ENCODE results near the gene USP17L10.

DNA sequence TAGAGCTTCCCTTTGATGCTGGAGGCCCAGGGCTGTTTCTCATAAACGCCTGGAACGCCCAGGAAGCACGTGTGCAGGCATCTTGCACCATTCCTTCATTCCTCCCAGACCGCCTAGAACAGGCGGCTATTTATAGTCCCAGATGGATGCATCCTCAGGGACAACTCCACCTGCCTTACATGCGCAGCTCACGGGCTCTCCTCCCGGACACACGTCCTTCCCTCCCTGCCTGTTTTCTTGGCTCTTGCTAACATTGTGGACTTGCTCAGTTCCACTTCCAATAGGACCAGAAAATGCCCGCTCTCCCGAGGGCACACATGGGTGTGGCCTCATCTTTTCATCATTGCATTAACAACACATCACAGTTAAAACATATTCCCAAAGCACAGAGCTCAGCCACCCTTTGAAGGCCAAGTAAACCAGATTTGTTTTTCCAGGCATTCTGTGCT is 57.2 kb downstream of the ABLIM2 start:
- PRO-cap, 3 experiments: no peak in any of the 3 experiments
- RRBS: no CpG with 5 or more reads among the region's 11 CpGs

- PRO-cap, 3 experiments: no peak in any of the 3 experiments
- RRBS: 8% methylated on average over 5 of the region's 27 CpGs
Measured at GRCh38 chr4:8113618-8114718, 44.6 kb downstream of the ABLIM2 start.

- PRO-cap, 3 experiments: no peak in any of the 3 experiments
- RRBS: 77% methylated on average over 4 of the region's 15 CpGs
Measured at GRCh38 chr4:8120369-8120872, 38.2 kb downstream of the ABLIM2 start.

GRCh38 chr4:8123062-8124062 is 35.3 kb downstream of the ABLIM2 start:
- PRO-cap, 3 experiments: no peak in any of the 3 experiments
- RRBS: 43% methylated on average over 3 of the region's 17 CpGs

DNA sequence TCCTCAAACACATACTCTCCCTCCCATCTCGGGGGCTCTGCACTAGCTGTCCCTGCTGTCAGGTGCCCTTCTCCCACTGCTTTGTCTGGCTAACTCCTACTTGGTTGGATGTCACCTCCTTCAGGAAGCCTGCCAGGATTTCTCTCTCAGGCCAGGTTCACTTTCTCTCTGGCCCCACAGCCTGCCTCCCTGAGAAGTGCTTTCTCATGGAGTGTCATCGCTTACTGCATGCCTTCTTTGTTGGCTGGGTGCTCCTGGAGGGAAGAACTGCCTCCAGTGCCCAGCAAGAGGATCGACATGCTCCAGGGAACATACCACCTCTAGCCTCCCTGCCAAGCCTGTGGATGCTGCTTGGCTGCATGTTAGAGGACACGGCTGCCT is 15.2 kb downstream of the ABLIM2 start:
- PRO-cap, 3 experiments: no peak in any of the 3 experiments
- RRBS: no CpG with 5 or more reads among the region's 4 CpGs

DNA sequence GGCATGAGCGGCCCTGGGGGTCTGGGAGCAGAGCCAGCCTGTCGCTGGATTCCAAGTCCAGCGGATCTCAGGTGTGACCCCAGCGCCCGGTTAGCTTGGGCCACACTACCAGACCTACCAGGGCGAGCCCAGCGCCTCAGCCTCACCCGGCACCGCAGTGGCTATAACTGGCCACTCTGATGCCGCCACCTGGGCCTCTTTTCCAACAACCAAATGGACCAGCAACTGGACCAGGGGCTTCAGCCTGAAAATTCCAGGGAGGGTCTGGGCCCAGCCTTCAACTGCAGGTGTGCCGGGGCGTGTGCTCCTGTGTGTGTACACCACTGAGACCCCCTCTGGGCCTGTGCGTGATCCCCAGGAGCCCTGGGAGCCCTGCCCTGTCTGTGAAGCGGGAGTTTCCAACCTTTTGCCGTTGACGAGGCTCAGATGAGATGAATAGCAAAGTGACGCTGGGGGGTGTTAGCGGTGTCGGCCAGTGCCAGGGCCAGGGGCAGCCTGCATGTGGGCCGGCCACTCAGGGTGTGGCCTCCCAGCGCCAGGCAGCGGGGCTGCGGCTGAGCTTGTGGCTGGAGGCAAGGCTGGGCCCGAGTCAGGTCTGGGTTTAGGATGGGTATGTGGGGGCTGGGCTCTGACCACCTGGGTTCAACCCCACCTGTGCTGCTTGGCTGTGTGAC is 748 bp downstream of the SH3TC1 start:
- PRO-cap, 3 experiments: no peak in any of the 3 experiments
- RRBS: 41% methylated on average over 4 of the region's 24 CpGs

DNA sequence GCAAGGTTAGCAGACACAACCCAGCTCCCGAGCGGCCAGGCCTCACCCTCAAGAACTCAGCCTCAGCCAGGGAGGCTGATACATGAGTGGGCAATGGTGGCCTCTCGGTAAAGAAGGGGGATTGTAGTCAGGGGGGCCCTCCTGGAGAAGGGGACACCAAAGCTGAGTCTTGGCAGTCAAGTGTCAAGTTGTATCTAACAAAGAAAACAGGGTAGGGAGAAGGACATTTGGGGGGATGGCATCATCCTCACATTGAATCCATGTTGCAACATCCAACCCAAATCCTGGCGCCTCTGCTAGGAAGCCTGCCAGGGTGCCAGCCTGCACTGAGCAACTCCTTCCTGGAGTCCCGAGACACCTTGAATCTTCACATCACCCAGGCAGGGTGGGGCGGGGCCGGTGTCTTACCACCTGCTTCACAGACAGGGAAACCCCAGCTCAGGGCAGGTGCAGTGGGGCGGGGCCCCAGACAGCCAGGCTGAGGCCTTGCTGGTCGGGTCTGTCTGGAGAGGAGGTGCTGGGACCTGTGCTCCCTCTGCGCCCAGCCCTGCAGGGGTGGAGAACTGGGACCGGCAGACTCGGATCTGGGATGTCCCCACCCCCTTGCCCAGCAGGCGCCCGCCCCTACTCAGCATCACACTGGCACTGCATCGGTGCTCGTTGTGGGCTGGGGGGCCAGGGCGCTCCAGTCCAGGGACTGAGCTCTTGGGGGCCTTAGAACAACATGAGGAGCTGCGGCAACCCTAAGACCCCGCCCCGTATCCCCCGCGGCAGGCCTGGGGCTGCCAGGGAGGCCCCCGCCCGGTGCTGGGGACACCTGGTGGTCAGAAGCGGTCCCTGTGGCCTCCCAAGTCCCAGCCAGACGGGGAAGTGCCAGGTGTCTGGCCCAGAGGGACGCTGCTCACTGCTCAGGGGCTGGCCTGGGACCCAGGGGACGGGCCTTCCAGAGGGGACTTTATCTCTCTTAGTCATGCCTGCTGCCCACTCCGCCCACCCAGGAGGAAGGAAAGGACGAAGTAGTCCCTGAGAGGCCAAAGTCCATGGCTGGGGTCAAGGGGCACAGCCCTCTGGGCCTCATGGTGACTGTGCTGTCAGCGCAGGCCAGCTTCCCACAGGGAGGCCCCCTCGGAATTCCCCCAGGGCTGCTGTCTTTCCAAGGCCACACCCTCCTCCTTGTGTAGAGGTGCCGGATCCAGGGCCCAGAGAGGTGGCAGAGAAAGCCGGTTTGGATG is 31.3 kb upstream of the HTRA3 start:
- PRO-cap, 3 experiments: no peak in any of the 3 experiments
- RRBS: no CpG with 5 or more reads among the region's 34 CpGs

DNA sequence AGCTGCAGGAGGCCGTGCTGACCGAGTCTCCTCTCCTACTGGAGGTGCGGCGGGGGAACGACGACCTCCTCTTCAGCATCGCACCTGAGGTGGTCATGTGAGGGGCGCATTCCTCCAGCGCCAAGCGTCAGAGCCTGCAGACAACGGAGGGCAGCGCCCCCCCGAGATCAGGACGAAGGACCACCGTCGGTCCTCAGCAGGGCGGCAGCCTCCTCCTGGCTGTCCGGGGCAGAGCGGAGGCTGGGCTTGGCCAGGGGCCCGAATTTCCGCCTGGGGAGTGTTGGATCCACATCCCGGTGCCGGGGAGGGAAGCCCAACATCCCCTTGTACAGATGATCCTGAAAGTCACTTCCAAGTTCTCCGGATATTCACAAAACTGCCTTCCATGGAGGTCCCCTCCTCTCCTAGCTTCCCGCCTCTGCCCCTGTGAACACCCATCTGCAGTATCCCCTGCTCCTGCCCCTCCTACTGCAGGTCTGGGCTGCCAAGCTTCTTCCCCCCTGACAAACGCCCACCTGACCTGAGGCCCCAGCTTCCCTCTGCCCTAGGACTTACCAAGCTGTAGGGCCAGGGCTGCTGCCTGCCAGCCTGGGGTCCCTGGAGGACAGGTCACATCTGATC is 36.6 kb downstream of the HTRA3 start:
- PRO-cap, 3 experiments: no peak in any of the 3 experiments
- RRBS: 32% methylated on average over 6 of the region's 26 CpGs

DNA sequence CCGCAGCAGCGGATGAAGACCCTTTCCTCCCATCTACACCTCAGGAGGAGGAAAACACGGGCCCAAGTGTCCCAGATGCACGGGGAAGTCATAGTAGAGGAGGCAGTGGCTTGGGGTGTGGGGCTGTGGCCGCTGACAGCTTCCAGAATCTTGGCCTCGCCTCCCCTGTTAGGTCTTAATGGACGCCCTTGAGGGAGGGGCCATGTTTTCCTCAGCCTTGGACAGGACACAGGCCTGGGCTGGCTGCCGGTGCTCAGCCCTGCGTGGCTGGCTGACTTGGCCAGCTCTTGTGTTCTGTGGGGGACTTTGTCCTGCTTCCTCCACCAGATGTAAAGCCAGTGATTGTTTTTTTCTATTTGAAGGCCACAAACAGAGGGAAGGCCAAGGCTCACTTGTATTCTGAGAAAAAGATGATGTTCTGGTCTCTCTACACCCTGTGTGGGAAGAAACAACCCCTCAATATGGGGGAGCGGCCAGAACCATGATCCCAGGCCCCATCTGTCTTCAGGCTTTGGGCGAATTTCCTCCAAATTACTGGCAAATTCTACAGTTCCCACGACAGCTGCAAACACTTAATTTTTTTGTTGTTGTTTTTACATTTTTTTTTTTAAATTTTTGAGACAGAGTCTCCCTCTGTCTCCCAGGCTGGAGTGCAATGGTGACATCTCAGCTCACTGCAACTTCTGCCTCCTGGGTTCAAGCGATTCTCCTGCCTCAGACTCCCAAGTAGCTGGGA is 71.3 kb downstream of the HTRA3 start:
- PRO-cap, 3 experiments: no peak in any of the 3 experiments
- RRBS: no CpG with 5 or more reads among the region's 13 CpGs

DNA sequence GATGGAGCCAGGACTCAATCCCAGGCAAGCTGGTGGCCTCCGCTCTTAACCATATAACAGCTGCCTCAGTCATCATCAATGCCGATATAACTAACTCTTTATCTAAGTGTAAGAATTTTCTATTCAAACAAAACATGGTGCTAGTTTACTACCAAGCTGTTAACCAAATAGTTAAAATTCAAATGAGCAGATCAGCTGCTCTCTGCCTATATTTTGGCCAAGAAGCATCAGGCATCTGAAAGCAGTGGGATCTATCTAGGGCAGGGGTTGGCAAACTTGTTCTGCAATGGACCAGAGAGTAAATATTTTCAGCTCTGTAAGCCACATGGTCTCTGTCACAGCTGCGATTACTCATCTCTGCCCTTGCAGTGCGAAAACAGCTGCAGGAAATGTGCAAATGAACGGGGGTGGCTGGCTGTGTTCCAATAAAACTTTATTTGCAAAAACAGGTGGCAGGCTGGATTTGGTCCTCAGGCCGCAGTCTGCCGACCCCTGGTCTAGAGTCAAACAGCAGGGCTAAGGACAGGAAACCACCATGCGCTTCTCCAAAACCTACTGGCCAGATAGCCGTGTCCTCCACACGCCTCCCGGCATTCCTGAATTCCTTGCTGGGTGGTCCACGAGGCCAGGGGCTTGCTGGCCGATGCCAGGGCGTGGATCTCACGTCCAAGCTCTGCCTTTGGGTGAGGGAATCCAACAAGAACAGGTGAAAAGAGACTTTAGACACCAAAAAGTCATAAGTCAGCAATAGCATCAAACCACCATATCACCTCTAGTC is 48.6 kb downstream of the ACOX3 start:
- PRO-cap, 3 experiments: no peak in any of the 3 experiments
- RRBS: no CpG with 5 or more reads among the region's 15 CpGs

DNA sequence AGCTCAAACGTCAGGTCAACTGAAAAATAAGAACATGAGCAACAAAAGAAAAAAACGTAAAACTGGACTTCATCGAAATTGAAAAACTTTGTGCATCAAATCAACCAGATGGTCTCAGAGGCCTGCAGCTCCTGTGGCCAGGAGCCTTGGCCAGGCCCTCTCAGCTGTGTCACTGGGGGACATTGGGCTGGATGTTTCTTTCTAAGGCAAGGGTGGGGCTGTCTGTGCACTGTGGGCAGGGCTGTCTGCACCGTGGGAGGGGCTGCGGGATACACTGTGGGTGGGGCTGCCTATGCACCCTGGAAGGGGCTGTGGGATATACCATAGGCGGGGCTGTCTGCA is 31.4 kb downstream of the ACOX3 start:
- PRO-cap, 3 experiments: no peak in any of the 3 experiments
- RRBS: no CpG with 5 or more reads among the region's 6 CpGs

DNA sequence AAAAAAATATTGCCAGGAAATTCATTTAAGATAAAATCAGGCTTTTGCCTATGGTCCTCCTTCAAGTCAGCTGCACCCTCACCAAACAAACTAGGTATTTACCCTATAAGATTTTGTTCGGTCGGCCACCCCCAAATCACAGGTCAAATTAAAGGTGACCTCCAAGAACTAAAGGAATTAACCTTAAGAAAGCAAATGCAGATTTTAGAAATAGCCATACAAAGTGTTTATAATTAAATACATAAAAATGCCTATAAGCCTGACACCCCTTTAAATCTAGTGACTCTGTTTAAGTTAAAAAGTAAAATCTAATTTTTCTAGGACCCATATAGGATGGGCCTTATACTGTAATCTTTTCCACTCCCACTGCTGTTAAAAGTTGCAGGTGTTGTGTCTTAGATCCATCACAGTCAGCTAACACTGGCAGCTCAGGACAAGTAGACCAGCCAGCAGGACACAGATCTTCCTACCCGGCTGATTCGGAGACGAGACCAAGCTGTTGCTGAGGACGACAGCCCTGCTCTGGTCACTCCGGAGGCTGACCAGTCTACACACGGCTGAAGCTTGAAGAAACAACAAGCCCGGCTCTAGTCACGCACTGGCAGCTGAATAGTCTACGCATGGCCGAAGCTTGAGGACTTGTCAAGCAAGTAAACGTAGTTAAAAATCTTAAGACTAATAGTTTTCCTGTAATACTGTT is 2.0 kb downstream of the ACOX3 start:
- PRO-cap, 3 experiments: no peak in any of the 3 experiments
- RRBS: 45% methylated on average over 2 of the region's 13 CpGs

- PRO-cap, 3 experiments: no peak in any of the 3 experiments
- RRBS: no CpG with 5 or more reads among the region's 4 CpGs
Measured at GRCh38 chr4:8472702-8472983, 32.1 kb downstream of the TRMT44 start.

- PRO-cap, 3 experiments: no peak in any of the 3 experiments
- RRBS: no CpG with 5 or more reads among the region's 16 CpGs
Measured at GRCh38 chr4:9210396-9210875, at the start of gene USP17L10. Gene USP17L10 (plus strand): TSS chr4:9210657.

DNA sequence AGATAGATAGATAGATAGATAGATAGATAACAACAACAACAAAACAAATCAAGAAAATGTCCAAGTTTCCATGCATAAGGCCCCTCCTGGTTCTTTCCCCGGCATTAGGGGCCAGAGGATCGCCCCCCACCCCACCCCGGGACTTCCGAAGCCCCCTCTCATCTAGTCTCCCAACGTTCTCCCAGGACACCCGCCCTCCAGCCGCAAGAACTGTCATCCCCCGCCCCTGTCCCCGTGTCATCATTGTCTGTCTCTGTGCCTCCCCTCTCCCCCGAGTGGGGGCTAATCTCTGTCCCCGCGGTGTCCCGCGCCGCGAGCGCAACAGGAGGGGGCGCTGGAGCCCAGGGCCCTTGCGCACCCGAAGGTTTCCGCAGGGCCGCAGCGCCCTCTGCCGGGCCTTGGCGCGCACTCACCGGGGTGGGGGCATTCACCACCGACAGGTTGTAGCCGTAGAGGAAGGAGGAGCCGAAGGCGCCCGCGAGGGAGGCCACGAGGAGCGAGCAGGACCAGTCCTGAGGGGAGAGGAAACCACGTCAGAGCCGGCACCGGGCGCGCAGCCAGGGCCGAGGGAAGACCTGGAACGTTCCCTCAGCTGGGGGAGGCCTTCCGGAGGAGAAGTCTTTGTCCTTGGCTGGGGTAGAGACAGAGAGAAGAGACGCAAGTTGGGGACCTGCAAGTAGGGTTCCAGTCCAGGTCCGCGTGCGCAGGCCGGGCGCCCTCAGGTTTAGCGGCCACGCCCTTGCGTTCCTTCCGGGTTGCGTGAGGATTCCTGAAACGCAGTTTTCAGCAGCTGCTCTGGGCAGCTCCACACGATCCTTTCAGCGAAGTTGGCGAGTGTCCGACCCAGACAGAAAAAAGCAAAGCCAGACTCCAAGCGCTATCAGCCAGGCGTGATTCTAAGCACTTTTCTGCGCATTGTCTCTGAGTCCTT is 2.5 kb downstream of the SLC2A9 start:
- PRO-cap, 3 experiments: peak in 3 of 3 experiments; most common plus-strand start position 545 of the sequence (in 2); most common minus-strand start position 411 of the sequence (in 1)
- RRBS: 2% methylated on average over 15 of the region's 62 CpGs

GRCh38 chr4:10086900-10087137 is 29.8 kb downstream of the WDR1 start:
- PRO-cap, 3 experiments: no peak in any of the 3 experiments
- RRBS: no CpG with 5 or more reads among the region's 3 CpGs

GRCh38 chr4:10097058-10097667 is 19.4 kb downstream of the WDR1 start:
- PRO-cap, 3 experiments: no peak in any of the 3 experiments
- RRBS: no CpG with 5 or more reads among the region's 13 CpGs

DNA sequence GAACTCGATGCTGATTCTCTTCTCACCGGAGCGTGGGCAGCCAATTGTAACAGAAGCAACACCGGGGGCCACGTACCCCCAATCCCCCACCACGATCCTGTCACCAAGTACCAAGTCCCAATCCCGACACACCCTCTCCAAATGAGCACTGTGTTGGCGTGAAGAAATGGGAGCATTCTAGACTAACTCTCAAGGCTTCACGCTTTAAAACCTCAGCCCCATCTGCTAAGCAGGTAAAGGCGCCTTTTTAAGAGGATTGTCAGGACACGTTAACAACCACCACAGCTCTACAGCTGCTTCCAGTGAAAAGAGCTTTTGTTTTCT is 16.8 kb downstream of the WDR1 start:
- PRO-cap, 3 experiments: no peak in any of the 3 experiments
- RRBS: 100% methylated on average over 1 of the region's 11 CpGs

GRCh38 chr4:10105099-10105532 is 11.5 kb downstream of the WDR1 start:
- PRO-cap, 3 experiments: no peak in any of the 3 experiments
- RRBS: no CpG with 5 or more reads among the region's 8 CpGs

DNA sequence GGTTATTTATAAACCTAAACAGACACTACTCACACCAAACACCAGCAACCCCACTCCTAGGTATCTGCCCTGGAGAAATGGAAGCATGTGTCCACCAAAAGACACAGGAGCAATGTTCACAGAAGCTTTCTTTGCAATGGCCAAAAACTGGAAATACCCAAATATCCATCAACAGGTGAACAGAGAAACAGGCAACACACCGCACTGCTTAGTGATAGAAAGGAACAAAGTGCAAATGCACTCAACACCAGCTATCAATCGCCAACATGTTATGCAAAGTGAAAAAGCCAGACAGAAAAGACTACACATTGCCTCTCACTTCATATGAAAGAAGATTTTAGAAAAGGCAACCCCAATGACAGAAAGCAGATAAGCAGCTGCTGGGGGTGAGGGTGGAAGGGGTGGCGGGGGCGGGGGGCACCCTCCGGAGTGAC is 10.9 kb downstream of the WDR1 start:
- PRO-cap, 3 experiments: no peak in any of the 3 experiments
- RRBS: no CpG with 5 or more reads among the region's 5 CpGs

All from breast (tissue), 4 donors.